M059J (cell line): Measurements from ENCODE around the gene GSK3B.

- RAMPAGE, long total RNA: no peak
Observed at GRCh38 chr3:117505213-117505444, 1059.8 kb upstream of the LSAMP start.

GRCh38 chr3:117873343-117873783 is 1161.3 kb downstream of the IGSF11 start:
- RAMPAGE, long total RNA: no peak

- RAMPAGE, long total RNA: no peak
Observed at GRCh38 chr3:118972997-118973211, 61.7 kb downstream of the IGSF11 start.

GRCh38 chr3:119257148-119257937 is 16.7 kb upstream of the B4GALT4 start:
- RAMPAGE, long total RNA: no peak

DNA sequence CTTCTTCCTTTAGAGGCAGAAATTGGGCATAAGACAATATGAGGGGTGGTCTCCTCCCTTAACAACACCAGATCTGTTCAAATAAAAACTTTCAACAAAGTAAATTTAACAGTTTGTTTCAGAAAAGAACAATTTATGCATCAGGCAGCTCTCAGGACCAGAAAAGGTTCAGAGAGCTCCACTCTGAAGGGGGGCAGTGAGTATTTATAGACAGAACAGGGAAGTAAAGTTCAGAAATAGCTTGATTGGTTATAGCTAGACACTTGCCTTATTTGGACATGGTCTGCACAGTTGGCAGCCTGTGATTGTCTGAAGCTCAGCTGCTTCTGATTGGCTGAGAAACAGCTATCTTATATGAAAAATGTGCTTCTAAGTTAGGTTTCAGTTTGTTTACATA is 17.3 kb upstream of the B4GALT4 start:
- RAMPAGE, long total RNA: no peak

DNA sequence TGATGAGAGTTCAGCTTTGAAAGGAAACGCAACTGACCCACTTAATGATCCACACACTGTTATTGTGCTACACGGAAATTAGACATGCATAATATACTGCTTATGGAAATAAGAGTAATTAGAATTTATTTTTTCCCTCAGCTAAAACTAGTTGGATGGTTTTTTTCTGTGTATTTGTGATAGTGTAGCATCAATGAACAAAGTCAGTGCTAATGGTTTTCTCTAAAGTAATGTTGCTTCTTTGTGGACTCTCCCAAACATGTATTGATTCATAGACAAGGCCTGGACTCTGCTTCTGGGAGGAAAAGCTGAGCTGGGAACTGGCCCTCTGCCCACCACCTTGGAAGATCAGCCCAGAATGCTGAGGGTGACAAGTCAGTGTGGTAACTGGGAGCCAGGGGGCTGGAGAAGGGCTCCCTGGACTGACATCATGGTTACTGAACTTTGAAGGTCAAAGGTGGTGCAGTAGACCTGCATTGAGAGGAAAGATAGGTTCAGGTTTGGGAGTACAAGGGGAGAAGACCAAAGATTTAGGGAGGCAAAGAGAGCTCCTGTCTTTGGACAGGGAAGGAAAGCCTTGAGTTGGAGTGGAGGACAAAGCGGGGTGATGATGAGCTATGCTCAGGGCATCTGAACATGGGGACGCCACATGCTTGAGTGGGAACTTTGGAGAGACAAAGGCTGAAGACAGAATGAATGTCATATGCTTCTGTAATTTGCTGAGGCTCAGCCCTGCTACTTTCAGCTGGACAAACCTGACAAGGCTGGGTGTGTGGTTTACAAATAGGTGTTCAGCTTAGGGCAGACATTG is 3.1 kb downstream of the ARHGAP31 start:
- RAMPAGE, long total RNA: no peak

- RAMPAGE, long total RNA: no peak
Observed at GRCh38 chr3:119337197-119337809, 43.1 kb downstream of the ARHGAP31 start.

DNA sequence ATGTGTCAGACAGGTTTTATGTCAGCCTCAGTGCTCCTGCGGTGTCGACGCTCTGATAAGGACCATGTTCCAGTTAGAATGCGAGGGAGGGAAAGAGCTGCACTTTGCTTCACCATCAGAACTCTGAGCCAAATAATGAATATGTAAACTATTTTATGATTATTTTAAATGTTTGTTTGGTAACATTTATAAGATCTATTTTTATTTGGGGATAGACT is 45.1 kb downstream of the TMEM39A start:
- RAMPAGE, long total RNA: no peak

GRCh38 chr3:119430954-119431471 is 32.4 kb downstream of the TMEM39A start:
- RAMPAGE, long total RNA: no peak

- RAMPAGE, long total RNA: no peak
Observed at GRCh38 chr3:119439791-119440470, 23.5 kb downstream of the TMEM39A start.

GRCh38 chr3:119500509-119501116 is 2.3 kb downstream of the TIMMDC1 start:
- RAMPAGE, long total RNA: no peak

GRCh38 chr3:119555037-119555825 is 4.2 kb downstream of the CD80 start:
- RAMPAGE, long total RNA: no peak

GRCh38 chr3:119562744-119563278 is 3.4 kb upstream of the CD80 start:
- RAMPAGE, long total RNA: no peak

DNA sequence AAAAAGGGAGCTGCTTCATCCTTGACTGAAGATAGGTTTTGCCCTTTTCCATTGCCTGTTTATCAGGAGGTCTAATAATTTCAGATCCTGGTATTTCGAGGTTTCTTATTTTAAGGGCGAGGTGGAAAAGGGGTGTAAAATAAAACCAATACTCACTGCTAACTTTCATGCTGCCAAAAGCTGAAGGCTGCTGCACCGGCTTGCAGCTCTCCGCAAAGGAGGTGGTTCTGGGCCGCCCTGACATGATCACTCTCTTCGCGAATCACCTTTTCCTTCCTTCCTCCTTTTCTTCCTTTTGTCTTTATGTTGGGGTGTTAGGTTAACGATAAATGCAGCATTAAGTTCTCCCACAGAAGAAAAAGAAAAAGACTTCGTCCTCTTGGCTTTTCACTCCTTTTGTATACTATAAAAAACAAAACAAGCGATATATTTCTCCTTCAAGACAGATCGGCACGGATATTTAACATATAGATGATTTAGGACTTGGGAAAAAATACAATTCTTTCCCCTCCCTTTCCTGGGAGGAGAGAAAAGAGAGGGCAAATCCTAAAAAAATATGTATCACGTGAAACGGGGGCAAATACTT is 963 bp downstream of the GSK3B start:
- RAMPAGE, long total RNA: no peak

GRCh38 chr3:120093777-120094735 is at the start of gene GSK3B:
Gene GSK3B, minus strand, starts transcription at chr3:120094447.
- RAMPAGE, long total RNA: no peak

- RAMPAGE, long total RNA: no peak
Observed at GRCh38 chr3:120394122-120395506, 45.5 kb upstream of the LRRC58 start.

GRCh38 chr3:120402566-120403105 is 48.2 kb downstream of the FSTL1 start:
- RAMPAGE, long total RNA: no peak

- RAMPAGE, long total RNA: no peak
Observed at GRCh38 chr3:120446023-120446792, 4.6 kb downstream of the FSTL1 start.

- RAMPAGE, long total RNA: no peak
Observed at GRCh38 chr3:120559159-120560113, 36.7 kb upstream of the NDUFB4 start.

DNA sequence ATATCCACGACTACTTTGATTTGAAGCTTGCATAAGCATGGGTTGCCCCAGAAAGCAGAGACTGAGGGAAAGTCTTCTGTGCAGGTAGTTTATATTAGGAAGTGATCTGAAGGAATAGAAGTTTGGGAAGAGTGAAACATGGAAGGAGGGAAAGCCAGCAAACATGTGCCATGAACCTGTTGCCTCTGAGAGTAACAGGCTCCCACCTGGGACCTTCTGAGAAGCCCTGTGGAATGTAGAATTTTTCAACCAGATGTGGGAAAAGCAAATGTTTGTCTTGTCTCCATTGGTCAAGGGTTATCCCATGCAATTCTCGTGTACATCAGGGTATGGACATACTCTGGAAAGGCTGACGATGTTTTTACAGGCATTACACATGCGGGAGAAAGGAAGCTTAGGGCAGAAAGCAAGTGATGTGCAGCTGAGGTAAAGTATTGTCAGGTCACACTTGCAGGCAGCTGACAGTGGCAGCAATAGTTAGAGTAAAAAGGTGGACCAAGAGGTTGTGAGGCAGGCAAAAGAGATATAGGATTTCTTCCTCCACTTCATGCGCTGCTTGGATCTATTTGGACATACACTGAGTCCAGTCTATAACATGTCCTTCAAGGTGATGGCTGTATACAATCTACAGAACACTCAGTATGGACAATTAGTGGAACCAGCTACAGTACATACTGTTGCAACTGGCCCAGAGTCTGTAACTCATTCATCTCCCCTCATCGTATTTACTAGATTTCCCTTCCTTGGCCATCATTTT is 7.3 kb downstream of the NDUFB4 start:
- RAMPAGE, long total RNA: no peak